ENCODE measurements around a stretch of chr7.

DNA sequence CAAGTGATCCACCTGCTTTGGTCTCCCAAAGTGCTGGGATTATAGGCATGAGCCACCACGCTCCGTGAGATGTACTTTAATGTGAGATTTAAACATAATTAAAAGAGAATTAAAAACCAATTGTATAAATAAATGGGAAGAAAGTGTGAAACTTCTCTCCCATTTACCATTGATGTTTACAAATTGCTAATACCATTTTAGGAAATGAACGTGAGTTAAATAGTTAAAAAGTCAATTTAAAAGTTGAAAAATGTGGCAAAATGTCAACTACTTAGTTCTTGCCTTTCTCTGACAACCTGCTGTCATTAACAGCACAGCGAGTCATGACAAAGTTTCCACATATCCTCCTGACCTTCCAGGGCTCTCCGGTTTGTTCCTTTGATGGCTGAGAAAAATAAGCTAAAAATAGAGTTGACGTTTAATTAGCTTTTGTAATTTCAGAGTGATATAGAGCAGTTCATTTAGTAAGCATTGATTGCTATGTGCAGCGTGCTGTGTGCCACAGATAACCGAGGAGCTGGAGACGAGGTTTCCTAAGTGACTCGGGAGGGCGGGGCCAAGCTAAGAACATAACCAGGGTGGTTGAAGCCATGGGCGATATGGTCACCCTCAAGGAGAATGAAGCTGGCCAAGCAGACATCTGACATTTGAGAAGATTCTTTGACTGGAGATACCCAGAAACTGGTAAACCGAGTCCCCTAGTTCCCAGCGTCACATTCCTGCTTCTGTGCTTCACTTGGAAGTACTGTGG lies 47.8 kb downstream of the OGDH start:
- PRO-cap = no peak

- PRO-cap = no peak
Observed at GRCh38 chr7:44693739-44694737, 54.6 kb upstream of the ZMIZ2 start.

GRCh38 chr7:44882163-44883428 lies 2.7 kb downstream of the PURB start:
- PRO-cap = no peak

GRCh38 chr7:44883429-44884067 lies 1.8 kb downstream of the PURB start:
- PRO-cap = no peak

- PRO-cap = no peak
Observed at GRCh38 chr7:44959538-44960122, 19.2 kb downstream of the MYO1G start.

- PRO-cap = no peak
Observed at GRCh38 chr7:44963991-44964434, 14.8 kb downstream of the MYO1G start.

GRCh38 chr7:44975856-44976129 lies 3.0 kb downstream of the MYO1G start:
- PRO-cap = no peak

GRCh38 chr7:45028104-45028623 lies 28.2 kb downstream of the CCM2 start:
- PRO-cap = no peak

DNA sequence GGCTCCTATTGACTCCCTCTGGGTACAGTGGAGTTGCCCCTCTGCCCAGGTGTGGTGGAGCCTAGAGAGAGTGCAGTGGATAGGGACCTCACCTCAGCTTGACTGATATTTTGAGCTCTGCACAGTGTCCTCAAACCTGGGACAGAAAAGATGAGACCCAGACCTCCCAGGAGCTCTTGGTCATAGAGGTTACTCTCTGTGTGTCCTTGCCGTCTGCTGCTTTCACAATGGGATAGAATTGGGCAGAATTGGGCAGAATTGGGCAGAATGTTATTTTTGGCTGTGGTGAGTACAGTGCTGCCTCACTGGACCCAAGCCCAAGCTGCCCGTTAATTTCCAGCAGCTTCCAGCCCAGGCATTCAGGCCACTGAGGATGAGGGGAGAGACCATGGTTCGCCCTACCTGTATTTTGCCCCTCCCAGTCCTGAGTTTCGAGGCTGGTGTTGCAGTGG lies 23.8 kb downstream of the NACAD start:
- PRO-cap = no peak

DNA sequence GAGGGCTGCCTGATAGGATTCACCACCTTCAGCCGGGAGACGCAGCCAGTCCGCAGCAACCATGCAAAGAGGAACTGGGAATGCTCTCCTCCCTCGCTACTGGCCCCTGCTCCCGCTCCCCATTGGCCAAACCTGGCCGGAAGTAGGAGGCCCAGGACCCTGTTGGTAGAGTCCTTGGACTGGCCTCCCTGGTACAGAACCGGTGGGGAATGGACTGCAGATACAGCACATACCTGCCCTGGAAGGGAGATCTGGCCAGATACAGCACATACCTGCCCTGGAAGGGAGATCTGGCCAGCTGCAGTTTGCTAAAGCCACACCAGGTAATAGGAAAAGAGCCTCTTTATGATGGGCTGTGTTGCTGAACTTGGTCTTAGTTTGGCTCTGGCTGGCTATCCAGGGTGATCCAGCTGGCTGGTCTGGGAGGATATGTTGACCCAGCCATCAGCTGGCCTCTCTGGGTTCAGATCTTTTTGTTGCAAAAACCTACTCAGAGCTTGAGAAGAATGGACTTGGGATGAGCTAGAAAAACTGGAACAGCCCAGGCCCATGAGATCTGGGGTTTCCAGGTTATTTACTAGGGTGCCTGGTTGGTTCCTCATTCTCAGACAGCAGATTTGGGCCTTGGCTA lies 116.4 kb downstream of the ADCY1 start:
- PRO-cap = no peak

DNA sequence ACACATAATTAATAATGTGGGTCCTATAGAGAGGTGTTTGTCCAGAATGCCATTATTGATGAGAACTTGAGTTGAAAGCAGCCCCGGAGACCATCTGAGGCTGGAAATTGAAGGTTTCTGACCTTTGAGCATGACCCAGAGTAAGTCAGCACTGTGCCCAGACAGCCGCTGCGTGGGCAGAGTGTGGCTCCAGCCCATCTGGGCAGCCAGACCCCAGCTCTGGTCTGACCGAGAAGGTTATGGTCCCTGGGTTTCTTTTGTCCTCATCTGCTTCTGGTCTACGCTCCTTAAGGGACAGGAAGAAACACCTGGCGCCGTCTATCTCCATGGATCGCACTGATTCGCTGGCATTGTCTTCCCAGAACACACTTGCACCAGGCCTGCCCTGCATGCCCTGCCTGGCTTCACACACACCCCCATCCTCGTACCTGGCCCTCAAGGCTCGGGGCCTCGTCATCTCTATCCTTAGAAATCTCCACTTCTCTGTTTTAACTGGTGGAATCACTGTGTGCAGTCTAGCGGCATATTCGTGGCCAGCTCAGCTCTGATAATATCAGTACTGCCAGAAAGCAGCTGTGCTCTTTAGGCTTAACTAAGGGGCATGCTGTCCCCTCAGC lies 127.6 kb downstream of the ADCY1 start:
- PRO-cap = no peak

DNA sequence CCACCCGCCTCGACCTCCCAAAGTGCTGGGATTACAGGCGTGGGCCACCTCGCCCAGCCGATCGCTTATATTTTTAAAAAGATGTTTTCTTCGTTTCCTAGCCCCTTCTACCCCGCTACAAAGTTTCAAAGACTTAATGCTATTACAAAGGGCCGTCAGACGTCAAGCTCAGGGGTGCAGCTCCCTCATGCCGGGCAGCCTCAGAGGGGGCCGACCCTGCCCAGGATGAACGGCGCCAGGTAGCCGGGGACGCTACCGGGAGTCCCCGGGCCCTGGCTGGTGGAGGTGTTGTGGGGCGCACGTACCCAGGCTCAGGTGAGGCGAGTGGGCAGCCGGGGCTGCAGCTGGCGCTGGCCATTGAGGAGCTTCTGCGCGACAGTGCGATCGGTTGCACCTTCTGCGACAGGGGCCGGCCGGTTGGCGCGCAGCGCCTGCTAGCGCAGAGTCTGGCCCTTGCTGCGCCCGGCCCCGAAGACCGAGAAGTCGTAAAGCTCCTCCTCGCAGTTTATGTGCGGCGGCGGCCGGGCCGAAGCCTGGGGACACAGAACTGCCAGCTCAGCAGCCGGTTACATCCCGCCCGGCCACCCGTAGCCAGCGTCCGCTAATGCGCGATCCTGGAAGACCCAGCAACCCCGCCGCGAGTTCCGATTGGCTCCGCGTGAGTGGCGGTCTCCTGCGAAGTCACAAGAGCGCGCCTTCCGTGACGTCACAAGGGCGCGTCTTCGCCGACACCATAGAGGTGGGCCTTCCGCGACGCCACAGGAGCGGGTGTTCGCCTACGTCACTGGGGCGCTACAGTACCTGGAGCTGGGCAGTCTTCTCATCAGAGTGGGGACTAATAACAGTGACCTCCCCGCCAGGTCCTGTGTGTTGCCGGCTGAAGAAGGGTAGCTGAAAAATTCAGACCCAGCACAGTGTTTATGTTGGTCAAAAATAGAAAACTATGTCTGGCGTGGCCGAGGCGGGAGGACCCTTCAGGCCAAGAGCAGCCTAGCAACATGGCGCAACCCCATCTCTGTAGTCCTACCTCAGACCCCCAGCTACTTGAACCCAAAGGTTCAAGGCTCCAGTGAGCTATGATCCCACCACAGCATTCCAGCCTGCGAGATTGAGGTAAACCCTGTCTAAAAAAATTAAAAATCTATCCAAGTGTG lies 104.2 kb downstream of the CCDC201 start:
- PRO-cap = unidirectional peak, plus-strand start at position 155 of the sequence; bidirectional peak, plus-strand start at position 761 of the sequence, minus-strand start at position 603 of the sequence

- PRO-cap = no peak
Observed at GRCh38 chr7:45892504-45893114, 4.3 kb downstream of the IGFBP1 start.

- PRO-cap = no peak
Observed at GRCh38 chr7:45914734-45915205, 6.3 kb downstream of the IGFBP3 start.

- PRO-cap = no peak
Observed at GRCh38 chr7:46969570-46969932, 612.4 kb downstream of the TNS3 start.

DNA sequence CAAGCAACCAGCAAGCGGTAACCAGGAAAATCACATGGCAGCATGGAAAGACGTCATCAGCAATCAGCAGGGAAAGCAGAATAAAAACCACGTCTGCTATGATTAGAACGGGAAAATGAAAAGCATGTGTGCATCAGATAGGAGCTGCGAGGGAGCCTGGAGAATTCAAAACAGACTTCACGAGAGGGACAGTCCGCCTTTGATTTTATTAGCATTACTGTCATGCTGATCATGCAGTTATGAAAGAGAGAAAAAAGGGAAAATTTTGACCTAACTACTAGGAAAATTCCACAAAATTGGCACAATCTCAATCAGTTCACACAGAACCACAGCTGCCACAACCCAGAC lies 296.1 kb downstream of the TNS3 start:
- PRO-cap = no peak

DNA sequence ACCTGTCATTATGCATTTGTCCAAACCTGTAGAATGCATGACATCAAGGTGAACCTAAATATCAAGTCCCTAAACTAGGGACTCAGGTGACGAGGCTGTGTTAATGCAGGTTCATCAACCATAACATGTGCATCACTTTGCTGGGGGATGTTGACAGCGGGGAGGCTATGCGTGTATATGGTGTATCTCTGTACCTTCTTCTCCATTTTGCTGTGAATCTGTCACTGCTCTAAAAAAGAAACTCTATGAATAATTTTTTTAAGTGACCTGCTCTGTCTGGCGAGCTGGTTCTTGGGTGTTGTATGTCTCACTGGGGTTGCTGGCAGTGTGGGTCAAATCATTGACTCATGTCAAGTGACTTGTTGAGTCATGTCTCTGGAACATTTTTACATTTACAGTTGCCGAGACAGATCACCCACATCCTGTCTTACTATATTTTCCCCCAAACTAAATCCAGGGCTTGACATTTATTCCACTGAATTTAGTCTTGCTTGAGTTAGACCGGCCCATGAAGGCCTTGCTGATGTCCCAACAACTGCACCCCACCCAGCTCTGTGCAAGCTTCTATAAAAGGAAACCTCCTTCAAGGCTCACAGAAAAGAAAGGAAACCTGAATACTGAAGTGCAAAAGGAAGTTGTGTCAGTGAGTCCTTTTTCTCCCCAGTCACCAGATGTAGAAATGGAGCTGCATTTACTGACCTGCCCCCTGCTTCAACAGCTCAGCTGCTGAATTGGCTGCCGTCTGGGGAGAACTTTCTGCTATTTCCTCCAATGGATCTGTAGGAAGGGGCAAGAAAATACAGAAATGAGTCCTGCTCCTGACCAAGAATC lies 290.4 kb downstream of the TNS3 start:
- PRO-cap = no peak

- PRO-cap = no peak
Observed at GRCh38 chr7:47352013-47352519, 229.8 kb downstream of the TNS3 start.

GRCh38 chr7:47457439-47458057 lies 124.4 kb downstream of the TNS3 start:
- PRO-cap = no peak

- PRO-cap = no peak
Observed at GRCh38 chr7:47537052-47537809, 44.7 kb downstream of the TNS3 start.